ENCODE measurements around the genes TNS1 and RUFY4.

DNA sequence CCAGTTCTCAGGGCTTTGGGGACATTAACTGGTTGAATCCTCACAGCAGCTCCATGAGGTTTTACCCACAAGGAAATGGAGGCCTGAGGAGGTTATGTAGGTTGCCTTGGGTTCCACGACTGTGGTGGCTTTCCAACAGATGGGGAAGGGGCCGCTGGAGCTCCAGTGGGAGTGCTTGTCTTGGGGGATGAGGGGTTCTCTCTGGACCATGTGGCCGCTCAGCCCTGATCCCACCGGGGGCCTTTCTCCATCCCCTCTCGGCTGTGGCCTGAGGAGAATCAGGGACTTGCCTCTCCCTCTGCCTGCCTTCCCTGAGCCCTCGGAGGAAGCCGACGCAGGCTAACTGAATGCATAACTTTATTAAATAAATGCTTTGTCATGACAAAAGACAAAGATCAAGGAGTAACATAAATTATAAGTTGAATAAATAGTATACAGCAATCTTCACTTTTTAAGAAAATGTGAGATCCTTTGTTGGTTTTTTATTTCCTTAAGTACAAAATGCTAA, 23.5 kb downstream of the IGFBP5 start:
- RRBS: no CpG with 5 or more reads among the region's 8 CpGs

DNA sequence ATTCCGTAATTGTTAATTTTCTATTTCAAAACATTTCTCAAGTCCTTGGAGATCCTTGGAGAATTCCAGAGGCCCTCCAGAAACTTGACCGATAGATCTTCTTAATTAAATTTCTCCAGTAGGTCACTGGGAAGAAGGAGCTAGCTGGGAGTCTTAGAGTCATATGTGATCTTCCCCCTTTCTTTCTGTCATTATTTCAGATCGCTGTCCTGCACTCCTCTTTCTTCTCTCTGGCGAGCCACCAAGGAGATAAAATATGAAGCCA, 19.9 kb upstream of the IGFBP5 start:
- RRBS: no CpG with 5 or more reads among the region's 4 CpGs

GRCh38 chr2:217066645-217067329, 206.9 kb upstream of the TNP1 start:
- RRBS: no CpG with 5 or more reads among the region's 15 CpGs

DNA sequence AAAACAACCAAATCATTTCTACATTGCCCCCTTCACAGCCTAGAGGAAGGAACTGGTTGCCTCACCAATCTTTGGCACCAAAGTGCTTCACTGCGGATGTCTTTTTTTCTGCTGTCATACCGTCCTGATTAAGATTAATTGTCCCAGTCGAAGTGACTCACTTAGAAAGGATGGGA, 500.9 kb upstream of the TNP1 start:
- RRBS: no CpG with 5 or more reads among the region's 3 CpGs

- RRBS: no CpG with 5 or more reads among the region's 1 CpG
Measured at GRCh38 chr2:217815973-217816438, 186.8 kb downstream of the TNS1 start.

DNA sequence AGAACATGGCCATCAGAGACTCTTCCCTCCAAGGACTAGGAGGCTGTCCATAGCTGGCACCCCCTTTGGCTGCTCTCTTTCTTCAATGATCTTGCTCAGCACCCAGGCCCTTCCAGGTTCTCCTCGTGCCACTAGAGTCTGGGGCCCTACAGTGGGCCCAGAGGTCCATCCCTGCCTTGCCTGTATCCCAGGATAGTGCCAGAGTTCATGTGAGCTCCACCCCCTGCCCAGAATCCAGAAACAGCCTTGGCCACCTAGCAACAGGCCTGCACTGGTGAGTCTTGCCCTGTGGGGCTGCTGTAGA, 180.7 kb downstream of the TNS1 start:
- RRBS: no CpG with 5 or more reads among the region's 1 CpG

DNA sequence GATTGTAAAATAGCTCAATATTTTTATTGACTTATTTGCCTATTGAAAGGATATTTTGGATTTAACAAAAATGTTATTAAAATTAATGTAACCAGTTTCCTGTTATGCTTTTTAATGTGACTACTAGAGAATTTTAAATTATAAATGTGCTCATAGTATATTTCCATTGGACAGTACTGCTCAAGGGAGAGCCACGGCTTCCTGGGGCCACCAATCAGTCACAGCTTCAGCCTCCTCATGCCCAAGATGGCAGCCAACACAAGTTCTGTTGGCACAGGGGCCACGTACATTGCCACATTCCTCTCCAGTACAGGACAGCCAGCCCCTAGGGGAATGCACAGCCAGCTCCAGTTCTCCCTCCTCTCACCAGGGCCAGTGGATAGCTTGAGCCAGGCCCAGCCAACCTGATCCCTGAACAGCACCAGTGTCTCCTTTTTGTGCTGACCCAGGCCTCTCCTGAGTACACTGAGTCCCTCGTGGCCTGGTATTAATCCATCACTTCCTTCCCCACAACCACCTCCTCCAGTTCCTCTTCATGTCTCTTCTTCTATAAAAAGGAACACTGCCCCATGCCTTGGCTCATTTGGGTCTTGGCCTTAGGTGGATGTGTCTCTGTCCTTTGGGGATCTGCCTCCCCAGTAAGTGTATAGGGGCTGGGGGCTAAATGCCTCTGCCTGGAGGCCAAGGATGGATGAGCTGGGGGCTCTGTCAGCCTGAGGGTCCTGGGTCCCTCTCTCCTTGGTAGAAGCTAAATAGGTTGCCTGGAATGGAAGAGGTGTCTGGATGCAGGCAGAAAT, 168.7 kb downstream of the TNS1 start:
- RRBS: no CpG with 5 or more reads among the region's 3 CpGs

GRCh38 chr2:217854596-217854959, 148.2 kb downstream of the TNS1 start:
- RRBS: no CpG with 5 or more reads among the region's 3 CpGs

GRCh38 chr2:217858106-217859342, 144.3 kb downstream of the TNS1 start:
- RRBS: no CpG with 5 or more reads among the region's 22 CpGs

GRCh38 chr2:217906727-217907363, 96.0 kb downstream of the TNS1 start:
- RRBS: no CpG with 5 or more reads among the region's 7 CpGs

GRCh38 chr2:217909444-217909943, 93.3 kb downstream of the TNS1 start:
- RRBS: no CpG with 5 or more reads among the region's 7 CpGs

GRCh38 chr2:217932879-217933844, 69.6 kb downstream of the TNS1 start:
- RRBS: 21% methylated on average over 3 of the region's 21 CpGs

GRCh38 chr2:217936125-217936662, 66.6 kb downstream of the TNS1 start:
- RRBS: no CpG with 5 or more reads among the region's 5 CpGs

GRCh38 chr2:217936663-217937333, 66.0 kb downstream of the TNS1 start:
- RRBS: no CpG with 5 or more reads among the region's 10 CpGs

DNA sequence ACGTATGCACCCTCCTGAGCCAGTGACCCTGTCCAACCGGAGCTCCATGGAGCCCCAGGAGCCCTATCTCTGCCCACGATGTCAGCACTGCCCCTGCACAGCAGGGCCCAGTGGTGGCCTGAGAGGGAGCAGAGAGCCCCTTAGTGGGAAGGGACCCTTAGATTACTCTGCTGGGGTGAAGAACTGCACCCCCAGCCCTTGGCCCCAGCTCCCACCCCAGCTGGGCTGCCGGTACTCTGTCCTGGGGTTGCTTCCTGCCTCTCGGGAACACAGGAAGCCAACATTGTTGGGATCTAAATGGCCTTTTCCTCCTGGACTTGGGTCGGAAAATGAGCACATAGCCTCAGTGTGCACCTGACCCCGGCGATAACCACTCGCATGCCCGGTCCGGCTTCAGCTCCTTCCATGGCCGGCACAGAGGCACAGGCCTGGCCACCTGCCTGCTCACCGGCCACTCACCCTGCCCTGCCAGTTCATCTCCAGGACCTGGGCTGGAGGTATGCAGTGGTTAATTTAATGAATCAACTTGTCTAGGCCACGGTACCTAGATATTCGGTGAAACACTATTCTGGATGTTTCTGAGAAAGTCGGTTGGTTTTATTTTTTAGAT, 19.4 kb downstream of the TNS1 start:
- RRBS: 65% methylated on average over 1 of the region's 16 CpGs

GRCh38 chr2:218002703-218003622, at the start of gene TNS1:
Gene TNS1, minus strand, starts transcription at chr2:218002995.
- RRBS: 28% methylated on average over 5 of the region's 27 CpGs

GRCh38 chr2:218019402-218019959, 16.7 kb upstream of the TNS1 start:
- RRBS: 85% methylated on average over 1 of the region's 4 CpGs

GRCh38 chr2:218068700-218069566, at the start of gene RUFY4:
Gene RUFY4, plus strand, starts transcription at chr2:218069253.
- RRBS: no CpG with 5 or more reads among the region's 19 CpGs

DNA sequence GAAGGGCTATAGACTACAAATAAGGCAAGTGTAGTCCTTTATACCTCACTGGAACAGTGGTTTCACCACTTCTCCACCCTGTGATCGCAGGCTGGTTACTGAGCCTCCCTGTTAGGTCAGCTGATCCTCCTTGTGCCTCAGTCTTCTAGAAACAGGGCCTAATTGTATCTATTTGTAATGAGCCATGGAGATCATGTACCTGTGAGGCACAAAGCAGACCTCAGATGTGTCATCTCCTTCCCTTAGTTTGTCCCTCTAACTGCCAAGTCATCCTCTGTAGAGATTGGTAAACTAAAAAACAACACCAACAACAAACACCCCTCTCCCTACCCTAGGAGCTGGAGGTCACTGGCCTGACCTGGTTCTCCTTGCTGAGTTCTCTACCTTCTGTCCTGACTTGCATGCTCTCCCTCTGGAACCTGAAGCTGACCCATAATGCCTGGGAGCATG, 4.7 kb downstream of the CXCR2 start:
- RRBS: no CpG with 5 or more reads among the region's 1 CpG

- RRBS: no CpG with 5 or more reads among the region's 9 CpGs
Measured at GRCh38 chr2:218216391-218216724, 631 bp upstream of the ARPC2 start.

Data from pericardium (tissue), 1 donor.